A172 (cell line): ENCODE measurements around the gene HIC1.

DNA sequence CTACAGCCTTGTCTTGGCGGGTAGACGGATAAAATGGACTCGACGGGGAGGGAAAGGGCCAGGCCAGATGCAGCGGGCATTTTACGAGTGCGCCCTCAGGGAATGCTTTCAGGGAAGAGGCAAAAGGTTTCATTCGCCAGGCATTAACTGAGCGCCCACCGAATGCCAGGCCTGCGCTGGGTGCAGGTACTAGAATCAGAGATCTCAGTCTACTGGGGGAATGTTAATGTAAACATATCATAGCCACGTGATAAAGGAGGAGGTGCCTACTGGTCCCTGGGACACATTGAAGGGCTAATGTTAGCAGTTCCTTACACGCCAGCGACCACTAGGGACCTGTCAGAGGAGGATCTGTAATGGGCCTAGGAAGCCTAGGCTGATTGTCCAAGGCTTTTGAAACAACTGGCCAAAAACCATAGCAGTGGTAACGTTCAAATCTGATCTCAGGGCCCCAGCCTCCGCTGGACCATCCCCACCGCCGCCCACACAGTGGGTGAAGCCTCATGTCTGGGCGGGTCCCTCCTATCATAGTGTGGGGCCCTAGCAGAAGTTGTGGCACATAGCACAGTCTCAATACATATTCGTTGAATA lies 609 bp downstream of the DPH1 start:
- RAMPAGE, long total RNA: no peak

- RAMPAGE, long total RNA: no peak
These were observed 1.3 kb downstream of the OVCA2 start for GRCh38 chr17:2043129-2043534.

DNA sequence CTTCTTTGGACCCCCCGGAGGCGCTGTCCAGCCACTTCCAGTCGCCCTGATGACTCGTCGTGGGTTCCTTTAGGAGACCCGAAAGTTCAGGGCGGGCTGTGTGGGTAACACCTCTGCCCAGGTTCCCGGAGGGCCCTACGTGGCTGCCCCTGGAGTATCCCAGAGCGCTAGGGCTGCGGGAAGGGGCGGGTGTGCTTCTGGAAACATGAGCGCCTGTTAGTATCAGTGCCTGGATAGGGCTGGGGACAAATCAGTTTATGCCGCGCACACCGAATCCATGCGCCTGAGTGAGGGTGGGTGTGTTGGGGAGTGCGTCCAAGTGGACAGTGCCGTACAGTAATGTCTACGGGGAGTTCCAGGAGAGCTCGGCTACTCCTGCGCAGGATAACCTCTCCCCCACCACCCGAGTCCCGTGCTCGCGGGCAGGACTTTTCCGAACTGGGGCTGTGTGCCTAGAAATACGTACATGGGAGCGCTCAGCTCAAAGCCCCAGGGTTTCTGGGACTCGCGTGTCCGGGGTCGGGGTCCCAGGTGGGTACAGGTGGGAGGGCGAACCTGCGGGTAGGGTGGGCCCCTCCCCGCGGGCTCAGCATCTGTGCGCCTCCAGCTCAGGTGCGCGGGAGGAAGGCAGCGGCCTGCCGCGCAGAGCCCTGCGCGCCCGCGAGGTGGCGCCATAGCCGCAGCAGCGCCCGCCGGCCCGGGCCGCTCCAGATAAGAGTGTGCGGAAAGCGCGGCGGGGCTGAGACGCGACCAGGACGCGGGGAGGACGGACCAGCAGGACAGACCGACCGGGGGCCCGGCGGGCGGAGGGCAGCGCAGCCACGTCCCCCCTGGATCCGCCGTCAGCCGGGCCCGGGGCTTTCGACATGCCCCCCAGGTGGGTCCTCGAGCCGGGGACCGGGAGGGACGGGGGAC lies at the start of gene HIC1:
TSS of gene HIC1 (plus strand) at position 742 of the 915 bp plus-strand sequence.
- RAMPAGE, long total RNA: no peak

GRCh38 chr17:2058284-2059802 lies 3.9 kb downstream of the HIC1 start:
- RAMPAGE, long total RNA: no peak

DNA sequence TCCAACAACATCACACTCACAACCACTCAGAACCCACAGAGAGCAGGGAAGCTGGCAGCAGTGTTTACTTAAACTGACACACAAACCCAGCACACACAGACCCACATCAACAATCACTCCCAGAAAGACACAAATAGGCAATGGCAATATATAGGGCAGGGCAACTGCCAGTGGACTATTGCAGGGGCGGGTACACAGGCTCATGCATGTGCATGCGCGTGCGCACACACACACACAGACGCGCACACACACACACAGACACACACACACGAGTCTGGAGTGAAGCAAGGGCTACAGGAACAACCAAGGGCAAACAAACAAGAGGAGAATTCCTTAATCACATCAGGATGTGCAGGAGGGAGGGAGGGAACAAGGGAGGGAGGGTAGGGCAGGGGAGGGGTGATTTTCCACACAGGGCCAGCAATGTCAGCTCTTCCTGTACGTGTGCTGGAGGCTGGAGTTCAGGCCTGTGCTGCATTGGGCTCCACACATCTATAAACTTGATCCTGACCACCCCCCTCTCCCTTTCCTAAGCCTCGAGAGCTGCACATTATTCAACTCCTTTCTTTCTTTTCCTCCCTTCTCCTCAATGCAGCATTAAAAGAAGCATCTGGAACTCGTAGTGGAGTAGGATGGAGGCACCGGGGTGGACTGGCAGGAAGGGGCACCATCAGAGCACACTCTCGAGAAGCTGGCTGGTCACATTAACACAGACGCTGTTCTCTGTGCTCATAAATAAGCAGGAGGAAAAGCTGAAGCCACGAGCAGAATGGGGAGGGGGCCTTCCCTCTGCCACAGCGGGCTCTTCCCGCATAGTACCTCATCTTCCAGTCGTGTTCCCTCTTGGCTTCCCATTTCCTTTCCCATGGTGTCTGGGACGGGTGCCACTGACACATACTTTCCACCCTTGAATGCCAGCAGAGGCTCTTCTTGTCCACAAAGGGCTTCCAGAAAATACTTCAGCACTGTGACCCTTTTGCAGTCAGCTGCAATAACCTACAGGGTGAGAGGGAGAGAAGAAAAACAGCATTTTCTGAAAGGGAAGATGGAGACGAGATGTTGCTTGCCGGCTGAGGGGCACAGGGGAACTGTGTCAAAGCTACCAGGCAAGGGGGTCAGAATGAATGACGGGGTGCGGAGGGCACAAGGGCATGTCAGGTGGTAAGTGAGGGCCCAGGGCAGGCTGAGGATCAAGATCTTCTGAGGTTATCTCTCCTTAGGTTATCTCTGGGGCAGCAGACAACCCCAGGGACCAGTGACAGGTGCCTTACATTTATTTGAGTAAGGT lies 30.4 kb downstream of the HIC1 start:
- RAMPAGE, long total RNA: no peak

- RAMPAGE, long total RNA: no peak
These were observed 121.5 kb downstream of the HIC1 start for GRCh38 chr17:2176457-2176798.

DNA sequence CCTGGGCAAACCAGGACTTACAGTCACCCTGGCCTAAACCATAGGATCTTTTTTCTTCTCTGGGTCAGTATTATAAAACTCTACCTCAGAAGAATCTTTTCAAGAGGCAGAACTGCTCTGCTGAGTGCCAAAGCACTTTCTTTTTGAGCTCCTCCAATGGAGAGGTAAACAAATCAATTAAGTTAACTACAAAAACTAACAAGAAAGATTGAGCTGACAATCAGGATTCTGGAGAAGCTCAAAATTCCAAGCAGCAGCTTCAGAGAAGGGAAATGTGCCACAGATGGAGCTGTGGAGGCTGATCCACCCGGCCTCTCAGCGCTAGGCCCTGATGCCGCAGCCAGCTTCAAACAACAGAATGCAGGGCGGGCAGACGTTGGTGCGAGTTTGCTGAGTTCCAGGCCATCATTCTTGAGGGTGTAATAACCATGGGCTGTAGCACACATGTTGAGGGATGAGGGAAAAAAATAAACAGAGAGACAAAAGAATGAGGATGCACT lies 90.4 kb downstream of the SMG6 start:
- RAMPAGE, long total RNA: no peak

DNA sequence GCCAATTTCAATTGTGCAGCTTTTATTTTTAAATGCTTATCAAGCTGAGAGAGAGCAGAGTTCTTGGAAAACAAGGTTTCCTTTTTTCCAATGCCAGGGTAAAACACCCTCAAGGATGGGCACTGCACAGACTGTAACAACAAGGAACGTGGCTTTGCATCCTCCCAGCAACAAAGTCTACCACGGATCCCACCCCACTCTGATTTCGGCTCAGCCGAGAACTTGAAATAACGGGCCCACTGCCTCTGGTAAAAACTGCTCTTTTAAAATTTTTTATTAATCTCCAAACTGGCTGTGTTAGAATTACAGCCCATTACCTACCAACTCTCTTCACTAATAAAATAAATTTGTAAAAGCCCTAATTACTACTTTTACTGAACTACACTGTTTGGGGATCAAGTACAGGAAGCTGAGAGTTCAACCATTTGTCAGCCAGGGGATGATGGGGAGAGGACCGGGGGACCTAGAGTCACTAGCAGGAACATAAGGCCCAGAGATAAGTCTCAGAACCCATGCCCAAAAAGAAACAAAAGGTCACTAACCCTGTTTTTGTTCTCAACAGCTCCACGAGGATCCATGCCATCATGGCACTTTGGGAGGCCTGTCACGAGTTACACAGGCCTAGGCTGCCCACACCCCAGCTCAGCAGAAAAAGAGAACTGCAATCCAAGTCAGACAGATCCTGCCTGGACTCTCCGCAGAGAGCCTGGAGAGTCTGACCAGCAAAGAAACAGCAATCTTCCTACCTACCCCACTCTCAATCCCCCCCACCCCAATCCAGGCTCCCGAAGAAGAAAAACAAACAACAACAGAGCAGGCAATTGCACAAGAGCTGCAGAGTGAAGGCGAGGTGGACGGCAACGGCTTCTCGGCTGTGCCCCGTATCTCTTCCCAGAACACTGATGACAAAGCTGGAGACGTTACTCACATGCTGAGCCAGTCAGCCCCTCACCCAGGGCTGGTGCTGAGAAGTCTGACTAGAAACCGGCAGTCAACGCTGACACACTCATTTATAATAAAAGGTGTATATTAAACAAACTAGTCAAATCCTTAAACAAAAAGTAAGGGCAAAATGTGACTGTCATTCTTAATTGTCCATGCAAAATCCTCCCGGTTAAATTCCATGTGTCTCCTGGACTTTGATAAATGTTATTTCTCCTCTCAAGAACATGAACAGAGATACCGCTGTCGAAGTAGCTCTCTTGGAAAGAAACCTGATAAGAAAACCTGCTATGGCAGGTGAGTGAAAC lies 89.6 kb downstream of the SMG6 start:
- RAMPAGE, long total RNA: no peak

GRCh38 chr17:2265725-2266412 lies 37.7 kb downstream of the SMG6 start:
- RAMPAGE, long total RNA: no peak

GRCh38 chr17:2299392-2299607 lies 4.3 kb downstream of the SMG6 start:
- RAMPAGE, long total RNA: no peak

GRCh38 chr17:2304101-2304388 lies 295 bp downstream of the SRR start:
- RAMPAGE, long total RNA: no peak

- RAMPAGE, long total RNA: no peak
These were observed 6.0 kb downstream of the SGSM2 start for GRCh38 chr17:2343068-2343967.

- RAMPAGE, long total RNA: no peak
These were observed 26.0 kb downstream of the MNT start for GRCh38 chr17:2374827-2375338.

GRCh38 chr17:2545334-2546046 lies 33.8 kb upstream of the METTL16 start:
- RAMPAGE, long total RNA: no peak

- RAMPAGE, long total RNA: no peak
These were observed 22.3 kb downstream of the CLUH start for GRCh38 chr17:2688846-2690017.

DNA sequence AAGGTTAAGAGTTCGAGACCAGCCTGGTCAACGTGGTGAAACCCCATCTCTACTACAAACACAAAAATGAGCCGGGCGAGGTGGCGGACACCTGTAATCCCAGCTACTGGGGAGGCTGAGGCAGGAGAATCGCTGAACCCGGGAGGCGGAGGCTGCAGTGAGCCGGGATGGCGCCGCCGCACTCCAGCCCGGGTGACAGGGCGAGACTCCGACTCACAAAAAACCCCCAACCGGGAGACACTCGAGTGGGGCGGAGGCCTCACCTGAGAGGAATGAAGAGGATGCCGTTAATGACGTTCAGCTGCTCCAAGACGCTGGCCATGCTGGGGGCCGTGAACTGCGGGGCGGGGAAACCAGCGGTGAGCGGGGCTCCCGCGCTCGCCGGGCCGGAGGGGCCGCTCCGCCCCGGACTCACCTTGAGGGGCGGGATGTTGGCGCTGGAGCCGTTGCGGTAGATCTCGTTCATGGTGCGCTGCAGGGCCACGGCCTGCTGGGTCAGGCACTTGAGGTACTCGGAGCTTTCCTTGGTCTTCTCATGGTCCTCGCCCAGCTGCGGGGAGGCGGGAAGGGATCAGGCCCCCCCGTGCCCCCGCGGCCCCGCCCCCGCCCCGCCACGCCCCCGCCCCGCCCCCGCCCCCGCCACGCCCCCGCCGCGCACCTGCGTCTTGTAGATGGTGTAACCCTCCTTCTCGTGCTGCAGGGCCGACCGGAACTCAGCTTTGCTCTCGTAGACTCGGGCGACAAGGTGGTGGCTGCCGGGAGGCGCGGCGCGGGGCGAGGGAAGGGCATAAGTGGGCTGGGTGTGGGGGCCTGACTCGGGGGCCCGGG lies 20.0 kb downstream of the CLUH start:
- RAMPAGE, long total RNA: no peak

DNA sequence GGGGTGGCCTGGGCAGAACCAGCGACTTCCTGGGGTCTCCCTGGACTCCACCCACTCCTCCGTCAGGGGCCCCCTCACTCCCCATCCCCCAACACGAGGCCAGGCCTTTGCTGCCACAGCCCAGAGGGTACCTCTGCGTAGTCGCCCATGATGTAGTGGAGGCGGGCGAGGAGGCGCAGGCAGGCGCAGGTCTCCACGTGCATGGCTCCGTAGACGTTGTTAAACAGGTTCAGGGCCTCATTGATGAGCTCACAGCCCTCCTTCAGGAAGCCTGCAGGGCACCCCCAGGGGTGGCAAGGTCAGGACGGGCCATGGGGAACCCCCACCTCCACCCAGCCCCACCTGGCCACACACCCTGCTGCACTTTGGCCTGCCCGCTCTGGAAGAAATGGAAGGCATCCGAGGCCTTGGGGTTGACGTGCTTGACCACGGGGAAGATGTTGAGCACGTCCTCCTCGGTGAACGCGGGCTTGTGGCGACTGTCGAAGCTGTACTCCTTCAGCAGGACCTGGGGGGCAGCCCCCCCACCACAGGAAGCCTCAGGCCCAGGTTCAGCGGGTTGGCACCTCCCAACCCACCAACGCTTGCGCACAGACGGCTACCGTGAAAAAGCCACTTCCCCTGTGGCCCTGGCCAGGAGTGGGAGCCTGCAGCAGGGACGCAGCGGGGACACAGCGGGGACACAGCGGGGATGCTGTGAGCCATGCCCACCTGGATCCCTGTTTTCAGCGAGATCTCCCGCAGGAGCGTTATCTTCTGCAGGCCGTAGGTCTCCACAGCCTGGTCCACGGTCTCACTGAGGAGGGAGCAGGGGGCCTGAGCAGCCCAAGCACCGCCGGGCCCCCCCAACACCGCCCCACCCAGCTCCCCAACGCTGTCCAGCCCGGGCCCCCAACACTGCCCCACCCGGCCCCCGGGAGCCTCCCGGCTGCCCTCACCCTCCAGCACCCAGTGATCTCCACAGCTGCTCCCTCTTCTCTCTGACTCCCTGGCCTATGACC lies 17.5 kb downstream of the CLUH start:
- RAMPAGE, long total RNA: no peak

GRCh38 chr17:2709020-2709757 lies 2.4 kb downstream of the CLUH start:
- RAMPAGE, long total RNA: no peak

GRCh38 chr17:2797491-2798208 lies 1.4 kb downstream of the RAP1GAP2 start:
- RAMPAGE, long total RNA: no peak

GRCh38 chr17:2801647-2802658 lies 5.7 kb downstream of the RAP1GAP2 start:
- RAMPAGE, long total RNA: no peak